UCH-1 (cell line): ENCODE measurements around the genes GET4, GPER1 and INTS1.

GRCh38 chr7:866924-868082 lies 9.1 kb upstream of the GET4 start:
- RRBS = 3% methylated on average over 6 of the region's 33 CpGs

- RRBS = 2% methylated on average over 47 of the region's 92 CpGs
These were observed at the start of gene GET4 for GRCh38 chr7:876410-876984. Gene GET4 (plus strand): TSS chr7:876554.

GRCh38 chr7:882118-882616 lies 5.8 kb downstream of the GET4 start:
- RRBS = no CpG with 5 or more reads among the region's 23 CpGs

GRCh38 chr7:895079-895926 lies 18.9 kb downstream of the GET4 start:
- RRBS = no CpG with 5 or more reads among the region's 54 CpGs

- RRBS = 61% methylated on average over 6 of the region's 34 CpGs
These were observed 21.3 kb downstream of the GET4 start for GRCh38 chr7:897470-898335.

GRCh38 chr7:979888-980792 lies 2.8 kb upstream of the CYP2W1 start:
- RRBS = no CpG with 5 or more reads among the region's 21 CpGs

DNA sequence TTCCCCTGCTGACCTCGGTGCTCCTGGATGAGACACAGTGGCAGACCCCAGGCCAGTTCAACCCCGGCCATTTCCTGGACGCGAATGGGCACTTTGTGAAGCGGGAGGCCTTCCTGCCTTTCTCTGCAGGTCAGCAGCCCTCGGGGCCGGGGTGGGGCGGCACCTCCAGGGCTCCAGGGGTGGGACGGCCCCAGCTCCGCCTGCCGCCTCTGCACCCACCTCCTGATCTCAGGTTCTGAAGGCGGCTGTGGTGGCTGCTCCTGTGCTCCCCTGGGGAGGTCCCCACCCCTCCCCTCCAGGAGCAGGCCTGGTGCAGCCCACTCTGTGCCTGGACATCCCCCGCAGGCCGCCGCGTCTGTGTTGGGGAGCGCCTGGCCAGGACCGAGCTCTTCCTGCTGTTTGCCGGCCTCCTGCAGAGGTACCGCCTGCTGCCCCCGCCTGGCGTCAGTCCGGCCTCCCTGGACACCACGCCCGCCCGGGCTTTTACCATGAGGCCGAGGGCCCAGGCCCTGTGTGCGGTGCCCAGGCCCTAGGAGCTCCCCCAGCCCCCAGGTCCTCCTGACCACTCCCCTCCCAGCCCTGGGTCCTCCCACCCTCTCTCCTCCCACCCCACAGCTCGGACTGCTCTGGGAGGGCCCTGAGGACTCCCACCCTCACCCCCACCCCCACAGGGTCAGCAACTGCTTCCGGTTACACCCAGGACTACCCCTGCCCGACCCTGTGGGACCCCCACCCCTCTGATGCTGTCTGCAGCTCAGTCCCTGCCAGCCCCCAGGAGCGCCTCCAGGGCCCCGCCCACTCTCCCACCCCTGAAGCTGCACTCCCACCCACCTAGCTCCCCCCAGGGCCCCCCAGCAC lies 5.5 kb downstream of the CYP2W1 start:
- RRBS = 22% methylated on average over 10 of the region's 33 CpGs

- RRBS = no CpG with 5 or more reads among the region's 30 CpGs
These were observed 6.0 kb upstream of the GPER1 start for GRCh38 chr7:1081837-1082363.

DNA sequence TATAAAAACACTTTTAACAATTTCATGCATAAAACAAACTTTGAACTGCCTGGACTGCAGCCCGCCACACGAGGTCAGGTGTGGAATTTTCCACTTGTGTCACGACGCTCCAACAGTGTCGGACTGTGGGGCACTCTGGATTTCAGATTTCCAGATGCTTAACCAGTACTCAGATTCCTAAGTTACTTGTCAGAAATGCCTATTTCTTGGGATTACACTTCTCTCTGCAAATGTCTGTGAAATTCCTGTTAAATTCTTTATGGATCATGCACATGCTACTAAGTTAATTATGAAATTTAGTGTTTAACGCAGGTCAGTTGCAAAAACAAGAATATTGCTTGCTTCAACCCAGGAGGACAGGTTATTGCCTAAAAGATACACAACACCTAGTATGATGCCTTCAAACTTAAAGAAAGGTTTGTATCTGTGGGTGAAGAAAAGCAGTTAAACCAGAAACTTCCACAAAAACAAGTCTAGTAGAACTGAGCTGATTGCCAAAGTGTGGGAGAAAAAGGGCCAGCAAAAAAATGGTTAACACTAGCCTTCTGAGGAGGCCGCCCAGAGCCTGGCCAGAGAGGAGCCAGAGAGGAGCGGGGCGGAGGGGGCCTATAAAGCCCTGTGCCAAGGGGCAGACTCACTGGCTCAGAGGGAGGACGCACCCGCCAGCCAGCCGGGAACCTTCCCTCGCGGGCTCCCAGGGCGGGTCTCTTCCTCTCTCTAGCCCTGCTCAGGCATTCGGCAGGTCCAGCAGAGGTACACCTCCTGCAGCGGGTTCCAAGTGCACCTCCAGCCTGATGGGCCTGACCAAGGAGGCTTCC lies at the start of gene GPER1:
Gene GPER1, plus strand, starts transcription at position 637 of the 818 bp plus-strand sequence.
- RRBS = no CpG with 5 or more reads among the region's 17 CpGs

- RRBS = 53% methylated on average over 14 of the region's 29 CpGs
These were observed 15.0 kb downstream of the C7orf50 start for GRCh38 chr7:1122885-1123516.

- RRBS = no CpG with 5 or more reads among the region's 7 CpGs
These were observed 11.0 kb downstream of the C7orf50 start for GRCh38 chr7:1127092-1127487.

GRCh38 chr7:1230793-1231797 lies 1.6 kb upstream of the UNCX start:
- RRBS = 29% methylated on average over 2 of the region's 59 CpGs

GRCh38 chr7:1455069-1456138 lies 3.9 kb downstream of the MICALL2 start:
- RRBS = no CpG with 5 or more reads among the region's 39 CpGs

- RRBS = 66% methylated on average over 6 of the region's 37 CpGs
These were observed 13.8 kb upstream of the MICALL2 start for GRCh38 chr7:1472896-1473589.

- RRBS = 74% methylated on average over 3 of the region's 34 CpGs
These were observed 17.4 kb downstream of the INTS1 start for GRCh38 chr7:1486701-1487246.

- RRBS = 5% methylated on average over 56 of the region's 121 CpGs
These were observed at the start of gene INTS1 for GRCh38 chr7:1503782-1504812. Gene INTS1 (minus strand): TSS chr7:1504389.

GRCh38 chr7:1513268-1513720 lies 9.1 kb upstream of the INTS1 start:
- RRBS = no CpG with 5 or more reads among the region's 23 CpGs

GRCh38 chr7:1520465-1521124 lies 9.9 kb upstream of the MAFK start:
- RRBS = no CpG with 5 or more reads among the region's 26 CpGs

- RRBS = 89% methylated on average over 11 of the region's 25 CpGs
These were observed 8.5 kb downstream of the MAFK start for GRCh38 chr7:1538979-1539514.

GRCh38 chr7:1542650-1543842 lies 12.5 kb downstream of the MAFK start:
- RRBS = 67% methylated on average over 12 of the region's 53 CpGs